Natural killer cell (primary cell): ENCODE results near the gene CHD6.

GRCh38 chr20:41139323-41140148 is 2.2 kb downstream of the PLCG1 start:
- PRO-cap: no peak

GRCh38 chr20:41141175-41141932 is 4.0 kb downstream of the PLCG1 start:
- PRO-cap: no peak

DNA sequence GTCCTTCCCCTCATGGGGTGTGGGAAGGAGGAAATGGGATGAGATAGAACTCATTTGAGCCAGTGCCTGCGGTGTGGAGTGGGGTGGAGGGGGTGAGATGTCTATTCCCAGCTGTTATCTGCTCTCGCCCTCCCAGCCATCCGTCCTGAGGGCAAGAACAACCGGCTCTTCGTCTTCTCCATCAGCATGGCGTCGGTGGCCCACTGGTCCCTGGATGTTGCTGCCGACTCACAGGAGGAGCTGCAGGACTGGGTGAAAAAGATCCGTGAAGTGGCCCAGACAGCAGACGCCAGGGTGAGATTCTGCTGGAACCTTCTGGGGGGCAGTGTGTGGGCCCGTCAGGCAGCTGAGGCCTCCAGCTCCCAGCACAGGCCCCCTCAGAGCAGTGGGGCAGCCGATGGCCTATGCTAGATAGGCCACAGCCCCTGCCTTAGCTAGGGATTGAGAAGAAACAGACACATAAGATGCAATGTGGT is 32.7 kb downstream of the PLCG1 start:
- PRO-cap: no peak

DNA sequence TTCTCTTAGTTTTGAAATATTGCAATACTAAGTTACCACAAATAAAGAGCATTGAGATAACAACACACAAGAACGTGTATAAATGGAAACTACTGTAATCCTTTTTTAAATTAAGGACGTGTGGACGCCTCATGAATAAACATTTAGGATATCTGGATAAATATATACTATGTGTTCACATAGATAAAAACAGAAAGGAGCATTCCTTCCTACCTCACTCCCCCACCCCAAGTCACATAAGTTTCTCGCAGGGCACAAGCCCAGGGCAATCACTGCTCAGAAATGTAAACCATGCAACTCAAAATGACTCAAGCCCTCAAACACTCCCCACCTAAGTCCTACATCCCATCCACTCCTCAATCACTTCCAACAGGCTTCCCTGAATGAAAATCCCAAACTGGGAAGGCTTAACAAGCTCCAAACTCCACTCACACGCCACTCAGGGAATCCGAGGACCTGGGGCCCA is 1.1 kb downstream of the ZHX3 start:
- PRO-cap: no peak

GRCh38 chr20:41392825-41393286 is 26.2 kb upstream of the EMILIN3 start:
- PRO-cap: no peak

- PRO-cap: no peak
These were observed 61.7 kb upstream of the EMILIN3 start for GRCh38 chr20:41428176-41428791.

- PRO-cap: unidirectional peak, minus-strand start at chr20:41618373; unidirectional peak, minus-strand start at chr20:41618428
These were observed at the start of gene CHD6 for GRCh38 chr20:41618216-41619377. Gene CHD6 (minus strand): TSS chr20:41618377.

DNA sequence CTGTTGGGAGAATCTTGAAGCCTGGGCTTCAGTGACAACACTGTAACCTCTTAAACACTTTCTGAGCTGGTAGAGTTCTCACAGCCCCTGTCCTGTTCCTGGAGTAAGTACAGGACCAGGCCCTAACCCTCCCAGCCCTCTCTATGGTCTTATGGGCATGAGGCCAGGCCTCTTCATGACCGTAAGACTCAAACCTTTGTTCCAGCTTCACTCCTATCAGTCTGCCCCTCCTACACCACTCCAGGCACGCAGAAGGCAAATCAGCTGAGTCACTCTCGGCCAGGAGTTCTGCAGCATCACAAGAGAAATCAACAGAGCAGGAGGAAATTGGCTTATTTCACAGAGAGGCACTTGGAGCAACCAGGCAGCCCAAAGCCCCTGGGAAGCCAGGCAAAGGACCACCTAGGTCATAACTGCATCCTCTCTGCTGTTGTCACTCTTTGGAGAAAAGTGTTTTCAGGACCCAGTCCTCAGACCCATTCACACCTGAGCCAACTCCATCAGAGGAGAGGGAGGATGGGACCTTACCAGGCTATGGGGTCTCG is 25.4 kb upstream of the CHD6 start:
- PRO-cap: no peak

- PRO-cap: no peak
These were observed 51.9 kb upstream of the CHD6 start for GRCh38 chr20:41670016-41670502.

DNA sequence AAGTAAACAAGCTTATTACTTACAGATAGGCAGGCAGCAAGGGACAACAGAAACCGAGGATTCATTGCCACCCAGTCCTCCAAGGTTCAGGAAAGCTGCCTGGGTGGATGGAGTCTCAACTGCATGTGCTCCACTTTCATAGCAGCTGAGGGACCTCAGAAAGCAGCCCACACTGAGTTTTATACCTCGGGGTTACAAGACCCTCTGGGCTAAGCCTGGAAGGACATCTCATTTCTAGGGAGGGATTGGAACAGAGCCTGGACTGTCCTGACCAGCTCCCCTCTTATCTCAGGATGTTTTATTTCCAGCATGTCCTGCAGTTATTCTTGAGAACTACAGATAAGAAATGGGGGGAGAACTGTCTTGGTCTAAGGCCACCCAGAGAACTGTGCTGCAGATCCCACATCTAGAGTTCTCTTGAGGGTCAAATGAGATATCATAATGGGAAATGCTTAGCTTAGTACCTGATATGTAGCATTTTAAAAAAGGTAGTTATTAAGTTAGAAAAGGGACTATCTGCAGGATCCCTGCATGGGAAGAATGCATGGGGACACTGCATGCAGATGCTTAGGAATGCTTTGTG is 97.3 kb upstream of the CHD6 start:
- PRO-cap: no peak

DNA sequence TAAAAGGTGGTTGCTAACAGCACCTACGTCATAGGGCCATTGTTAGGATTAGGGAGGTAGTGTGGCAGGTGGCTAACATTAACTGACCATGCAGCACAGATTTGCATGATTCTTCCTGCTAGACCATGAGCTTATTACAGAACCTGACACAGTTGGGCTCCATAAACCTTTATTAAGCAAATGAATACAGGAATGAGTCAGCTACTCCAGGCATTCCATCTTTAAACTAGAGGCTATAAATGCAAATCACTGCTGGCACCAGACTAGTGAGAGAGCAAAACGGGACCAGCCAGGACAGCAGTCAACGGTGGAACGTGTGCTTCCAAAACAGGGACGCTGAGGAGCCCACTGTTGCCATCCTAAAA is 440.1 kb downstream of the PTPRT start:
- PRO-cap: no peak

GRCh38 chr20:43189157-43189498 is 578 bp downstream of the PTPRT start:
- PRO-cap: no peak

DNA sequence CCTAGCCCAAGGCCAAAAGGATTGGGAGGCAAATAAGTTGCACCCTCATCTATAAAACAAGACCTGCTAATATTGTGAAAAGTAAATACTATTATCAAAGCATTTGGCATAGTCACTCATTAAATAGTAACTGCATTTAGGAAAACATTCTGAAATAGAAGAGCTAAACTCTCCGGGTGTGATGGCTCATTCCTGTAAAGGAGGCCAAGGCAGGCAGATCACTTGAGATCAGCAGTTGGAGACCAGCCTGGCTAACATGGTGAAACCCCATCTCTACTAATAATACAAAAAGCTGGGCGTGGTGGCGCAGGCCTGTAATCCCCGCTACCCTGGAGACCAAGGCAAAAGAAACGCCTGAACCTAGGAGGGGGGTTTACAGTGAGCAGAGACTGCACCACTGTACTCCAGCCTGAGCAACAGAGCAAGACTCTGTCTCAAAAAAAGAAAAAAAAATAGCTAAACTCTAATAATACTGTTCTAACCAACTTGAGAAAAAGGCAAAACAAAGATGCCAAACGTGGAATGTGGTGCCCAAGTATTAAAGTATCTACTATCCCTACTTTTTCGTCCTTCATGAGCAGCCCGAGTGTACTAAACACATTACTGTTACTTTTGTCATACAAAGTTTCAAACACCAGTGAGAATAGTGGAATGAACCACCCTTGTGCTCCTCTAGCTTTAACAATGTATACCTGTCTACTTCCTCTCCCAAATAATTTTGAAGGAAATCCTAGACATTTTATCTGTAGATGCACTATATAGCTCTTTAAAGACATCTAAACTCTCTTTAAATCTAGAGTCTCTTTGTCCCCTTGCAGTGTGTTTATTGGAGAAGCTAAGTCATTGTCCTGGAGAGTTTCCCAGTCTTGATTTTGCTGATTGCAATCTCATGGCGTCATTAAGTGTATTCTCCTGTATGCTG is 8.5 kb downstream of the SRSF6 start:
- PRO-cap: no peak

DNA sequence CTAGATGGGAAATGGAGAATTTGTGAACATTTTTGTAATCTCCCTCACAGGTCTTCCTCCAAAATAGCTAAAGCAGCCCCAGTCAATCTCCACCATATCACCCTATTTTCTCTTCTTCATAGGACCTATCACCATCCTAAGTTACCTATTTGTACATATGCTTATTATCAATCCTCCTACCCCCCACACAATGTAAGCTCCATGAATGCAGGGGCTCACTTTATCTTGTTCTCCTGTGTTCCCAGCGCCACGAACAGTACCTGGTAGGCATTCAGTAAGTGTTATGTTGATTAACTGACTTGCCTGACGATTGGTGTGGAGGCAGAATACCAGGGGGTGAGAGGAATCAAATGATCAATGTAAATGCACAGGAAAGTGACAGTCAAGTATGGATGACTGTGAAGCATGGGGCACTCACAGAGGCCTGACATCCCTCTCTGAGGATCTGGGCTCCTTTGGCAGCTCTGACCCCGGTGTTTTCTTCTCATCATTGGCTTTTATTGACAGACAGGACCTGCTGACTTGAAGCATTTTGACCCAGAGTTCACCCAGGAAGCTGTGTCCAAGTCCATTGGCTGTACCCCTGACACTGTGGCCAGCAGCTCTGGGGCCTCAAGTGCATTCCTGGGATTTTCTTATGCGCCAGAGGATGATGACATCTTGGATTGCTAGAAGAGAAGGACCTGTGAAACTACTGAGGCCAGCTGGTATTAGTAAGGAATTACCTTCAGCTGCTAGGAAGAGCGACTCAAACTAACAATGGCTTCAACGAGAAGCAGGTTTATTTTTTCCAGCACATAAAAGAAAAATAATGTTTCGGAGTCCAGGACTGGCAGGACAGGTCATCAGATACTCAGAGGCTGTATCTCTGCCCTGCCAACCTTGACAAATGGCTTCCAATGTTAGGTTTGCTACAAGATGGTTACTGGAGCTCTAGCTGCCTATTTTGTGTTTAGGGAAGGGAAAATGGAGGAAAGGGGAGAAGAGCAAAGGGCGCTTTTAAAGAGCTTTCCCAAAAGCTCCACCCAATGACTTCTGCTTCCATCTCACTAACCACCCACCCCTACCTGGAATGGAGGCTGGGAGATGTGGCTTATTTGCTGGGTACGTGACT is 6.0 kb upstream of the IFT52 start:
- PRO-cap: no peak

DNA sequence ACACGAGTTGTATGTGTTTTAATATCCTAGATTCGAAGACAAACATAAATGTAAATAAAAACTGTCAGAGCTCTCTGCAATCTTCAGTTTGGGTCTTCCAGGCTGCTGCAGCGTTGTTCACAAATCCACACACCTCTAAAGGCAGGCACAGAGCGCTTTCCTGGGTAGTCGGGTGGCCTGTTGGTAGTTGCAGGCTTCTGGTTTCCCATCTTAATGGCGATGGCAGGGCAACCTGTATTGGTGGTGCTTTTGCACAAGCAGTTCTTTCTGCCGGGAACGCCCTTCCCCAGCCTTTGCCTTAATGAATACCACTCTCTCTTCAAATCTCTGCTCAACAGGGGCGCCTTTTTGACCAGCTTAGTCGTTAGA is 746 bp upstream of the IFT52 start:
- PRO-cap: no peak

DNA sequence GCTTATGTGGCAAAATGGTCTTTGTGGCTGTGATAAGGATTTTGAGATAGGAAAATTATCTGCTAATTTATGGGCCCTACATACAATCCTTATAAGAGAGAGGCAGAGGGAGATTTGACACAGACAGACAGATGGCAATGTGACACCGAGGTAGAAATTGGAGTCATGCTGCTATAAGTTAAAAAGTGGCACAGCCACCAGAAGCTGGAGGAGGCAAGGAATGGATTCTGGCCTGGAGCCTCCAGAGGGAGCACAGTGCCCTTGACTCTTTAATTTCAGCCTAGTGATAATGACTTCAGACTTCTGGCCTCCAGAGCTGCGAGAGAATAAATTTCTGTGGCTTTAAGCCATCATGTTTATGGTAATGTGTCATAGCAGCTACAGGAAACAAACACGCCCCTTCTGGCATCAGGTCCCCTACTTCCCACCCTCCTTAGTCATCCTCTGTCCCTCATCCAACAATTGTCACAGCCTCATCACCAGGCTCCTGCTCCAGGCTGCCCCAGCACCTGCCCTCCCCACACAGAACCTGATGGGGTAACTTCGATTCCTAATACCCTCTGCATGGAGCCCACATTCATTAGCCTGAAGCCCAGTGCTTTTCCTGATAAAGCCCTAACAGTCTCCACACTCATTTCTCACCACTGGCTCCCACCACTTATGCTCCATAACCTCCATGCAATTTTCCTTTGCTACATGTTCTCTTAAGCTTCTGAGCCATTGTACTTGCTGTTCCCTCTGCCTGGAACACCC is 69.8 kb upstream of the TOX2 start:
- PRO-cap: no peak

DNA sequence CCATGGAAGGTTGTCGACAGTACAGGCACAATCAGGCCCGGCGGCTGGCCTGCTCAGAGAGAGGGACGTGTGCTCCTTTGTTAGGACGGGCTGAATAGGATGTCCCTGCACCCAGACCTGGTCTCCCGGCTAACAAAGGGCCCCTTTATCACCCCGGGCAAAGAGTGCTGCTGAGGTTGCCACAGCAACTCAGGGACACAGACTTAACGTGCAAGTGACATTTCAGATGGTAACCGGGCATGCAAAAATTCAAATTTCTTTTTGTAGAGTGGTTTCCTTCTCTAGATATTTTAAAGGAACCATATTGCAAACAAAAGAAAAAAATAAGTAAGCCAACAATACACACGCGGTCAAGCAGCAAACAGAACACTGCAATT is 10.4 kb upstream of the TOX2 start:
- PRO-cap: no peak

DNA sequence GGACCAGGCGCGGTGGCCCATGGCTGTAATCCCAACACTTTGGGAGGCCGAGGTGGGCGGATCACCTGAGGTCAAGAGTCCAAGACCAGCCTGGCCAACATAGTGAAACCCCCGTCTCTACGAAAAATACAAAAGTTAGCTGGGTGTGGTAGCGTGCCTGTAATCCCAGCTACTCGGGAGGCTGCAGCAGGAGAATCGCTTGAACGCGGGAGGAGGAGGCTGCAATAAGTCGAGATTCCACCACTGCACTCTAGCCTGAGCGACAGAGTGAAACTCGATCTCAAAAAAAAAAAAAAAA is 41.7 kb downstream of the JPH2 start:
- PRO-cap: no peak

- PRO-cap: no peak
These were observed 3.3 kb downstream of the OSER1 start for GRCh38 chr20:44207163-44207765.

DNA sequence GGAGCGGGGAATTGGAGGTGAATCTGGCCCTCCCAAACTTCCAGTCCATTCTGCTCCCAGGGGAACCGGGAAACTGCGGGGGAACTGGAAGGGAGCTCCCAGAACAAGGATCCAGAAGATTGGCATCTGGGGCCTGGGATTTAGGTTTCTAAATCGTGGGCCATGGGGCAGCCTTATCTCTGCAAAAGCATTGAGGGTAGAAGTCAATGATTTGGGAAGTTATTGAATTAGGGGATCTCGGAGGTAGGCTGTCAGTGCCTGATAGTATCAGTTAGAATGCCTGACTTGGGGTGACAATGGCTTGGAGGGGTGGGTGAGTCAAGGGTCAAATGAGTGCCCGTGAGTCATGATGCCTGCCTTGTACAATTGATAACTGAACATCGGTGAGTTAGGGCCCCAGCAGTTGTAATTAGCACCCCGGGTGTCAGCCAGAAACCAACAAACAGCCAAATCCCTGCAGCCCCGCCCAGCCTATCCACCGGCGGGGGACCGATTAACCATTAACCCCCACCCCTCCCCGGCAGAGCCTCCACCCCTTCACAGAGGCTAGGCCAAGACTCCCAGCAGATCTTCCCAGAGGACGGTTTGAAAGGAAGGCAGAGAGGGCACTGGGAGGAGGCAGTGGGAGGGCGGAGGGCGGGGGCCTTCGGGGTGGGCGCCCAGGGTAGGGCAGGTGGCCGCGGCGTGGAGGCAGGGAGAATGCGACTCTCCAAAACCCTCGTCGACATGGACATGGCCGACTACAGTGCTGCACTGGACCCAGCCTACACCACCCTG is 45.4 kb downstream of the HNF4A start:
- PRO-cap: no peak